ENCODE results near the genes ZMIZ2, ADCY1 and TNS3.

GRCh38 chr7:44748004-44749013 lies at the start of gene ZMIZ2:
ZMIZ2 (plus strand) TSS chr7:44748847.
- PRO-cap, result bidirectional peak, plus-strand start at chr7:44748571, minus-strand start at chr7:44748331; bidirectional peak, plus-strand start at chr7:44748847, minus-strand start at chr7:44748773
- RAMPAGE, long total RNA, result start-site peak on the plus strand at chr7:44748553-44748577, 42 and 15 reads in 2 replicates

- PRO-cap, result no peak
- RAMPAGE, long total RNA, result no peak
Observed at GRCh38 chr7:44799310-44800028, 3.0 kb downstream of the PPIA start.

- PRO-cap, result no peak
- RAMPAGE, long total RNA, result no peak
Observed at GRCh38 chr7:44824127-44824779, 23.6 kb downstream of the H2AZ2 start.

DNA sequence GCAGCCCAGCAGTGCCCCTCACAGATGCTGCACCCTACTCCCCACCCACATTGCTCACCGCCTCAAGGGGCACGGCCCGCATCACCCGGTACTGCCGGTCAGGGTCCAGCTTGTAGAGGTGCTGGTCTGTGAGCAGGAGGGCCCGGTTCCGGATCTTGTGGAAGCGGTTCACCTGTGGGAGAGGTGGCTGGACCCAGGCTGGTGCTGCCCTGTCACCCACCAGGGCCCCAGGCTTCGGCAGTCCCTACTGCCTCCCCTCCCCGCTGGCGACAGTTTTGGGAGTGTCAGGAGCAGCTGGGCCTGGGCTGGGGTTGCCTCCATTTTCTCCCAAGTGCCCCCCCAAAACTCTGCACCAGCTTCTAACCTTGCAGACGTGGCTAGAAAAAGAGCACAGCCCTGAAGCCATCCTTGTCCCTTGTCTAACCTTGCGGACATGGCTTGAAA lies 14.8 kb downstream of the MYO1G start:
- PRO-cap, result no peak
- RAMPAGE, long total RNA, result no peak

- PRO-cap, result no peak
- RAMPAGE, long total RNA, result no peak
Observed at GRCh38 chr7:44967321-44967871, 11.4 kb downstream of the MYO1G start.

GRCh38 chr7:44969456-44970457 lies 9.1 kb downstream of the MYO1G start:
- PRO-cap, result no peak
- RAMPAGE, long total RNA, result no peak

DNA sequence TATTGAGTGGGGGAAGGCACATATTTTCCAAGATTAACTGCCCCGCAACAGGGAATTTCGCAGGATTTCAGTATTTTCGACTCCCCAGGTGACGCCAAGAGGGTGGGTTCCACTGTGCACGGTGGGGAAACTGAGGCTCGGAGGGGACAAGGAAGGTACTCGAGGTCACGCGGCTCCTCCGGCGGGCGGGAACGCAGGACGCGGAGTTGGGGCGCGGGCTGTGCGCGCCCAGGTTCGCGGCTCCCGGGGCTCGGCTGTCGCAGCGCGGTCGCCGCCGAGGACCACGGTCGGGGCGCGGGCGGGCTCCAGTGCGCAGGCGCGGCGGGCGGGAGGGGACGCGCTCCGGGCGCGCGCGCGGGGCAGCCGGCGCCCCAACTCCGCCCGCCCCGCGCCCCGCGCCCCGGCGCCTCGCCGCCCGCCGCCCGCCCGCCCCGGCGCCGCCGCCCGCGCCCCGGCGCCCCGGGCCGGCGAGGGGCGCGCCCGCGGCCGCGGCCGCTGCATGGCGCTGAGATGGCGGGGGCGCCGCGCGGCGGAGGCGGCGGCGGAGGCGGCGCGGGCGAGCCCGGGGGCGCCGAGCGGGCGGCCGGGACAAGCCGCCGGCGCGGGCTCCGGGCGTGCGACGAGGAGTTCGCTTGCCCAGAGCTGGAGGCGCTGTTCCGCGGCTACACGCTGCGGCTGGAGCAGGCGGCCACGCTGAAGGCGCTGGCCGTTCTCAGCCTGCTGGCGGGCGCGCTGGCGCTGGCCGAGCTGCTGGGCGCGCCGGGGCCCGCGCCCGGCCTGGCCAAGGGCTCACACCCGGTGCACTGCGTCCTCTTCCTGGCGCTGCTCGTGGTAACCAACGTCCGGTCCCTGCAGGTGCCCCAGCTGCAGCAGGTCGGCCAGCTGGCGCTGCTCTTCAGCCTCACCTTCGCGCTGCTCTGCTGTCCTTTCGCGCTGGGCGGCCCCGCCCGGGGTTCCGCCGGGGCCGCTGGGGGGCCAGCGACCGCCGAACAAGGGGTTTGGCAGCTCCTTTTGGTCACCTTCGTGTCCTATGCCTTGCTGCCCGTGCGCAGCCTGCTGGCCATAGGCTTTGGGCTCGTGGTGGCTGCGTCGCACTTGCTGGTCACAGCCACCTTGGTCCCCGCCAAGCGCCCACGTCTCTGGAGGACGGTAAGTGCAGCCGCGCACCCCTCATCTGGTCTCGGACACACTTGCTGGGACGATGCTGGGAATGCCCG lies at the start of gene ADCY1:
ADCY1 (plus strand) TSS at position 335 of the 1,217 bp plus-strand sequence.
- PRO-cap, result no peak
- RAMPAGE, long total RNA, result no peak

DNA sequence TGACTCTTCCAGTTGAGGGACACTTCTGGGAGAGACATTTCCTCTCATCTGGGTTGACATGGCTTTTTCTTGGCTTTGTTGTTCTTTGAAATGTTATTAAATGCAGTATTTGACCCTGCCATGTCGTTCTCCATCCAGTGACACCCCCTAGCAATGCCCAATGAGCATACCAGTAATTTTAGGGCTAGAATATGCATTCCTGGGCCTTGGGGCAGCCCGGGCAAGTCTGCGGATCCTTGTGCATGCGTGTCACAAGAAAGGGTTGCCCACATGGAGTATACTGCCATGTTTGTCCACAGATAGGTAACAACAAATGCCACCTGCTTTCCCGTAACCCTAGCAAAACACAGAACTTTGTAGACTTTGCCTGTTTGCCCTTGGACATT lies 116.9 kb downstream of the ADCY1 start:
- PRO-cap, result no peak
- RAMPAGE, long total RNA, result no peak

DNA sequence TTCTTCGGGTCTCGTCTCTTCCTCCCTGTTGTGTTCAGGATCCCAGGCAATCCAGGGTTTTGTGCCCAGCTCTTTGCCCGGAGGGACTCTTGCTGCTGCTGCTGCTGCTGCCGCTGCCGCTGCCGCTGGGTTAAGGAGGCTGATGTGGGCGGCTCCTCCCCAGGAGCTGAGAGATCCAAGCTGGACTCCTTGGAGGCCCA lies 6.9 kb downstream of the CCDC201 start:
- PRO-cap, result no peak
- RAMPAGE, long total RNA, result no peak

DNA sequence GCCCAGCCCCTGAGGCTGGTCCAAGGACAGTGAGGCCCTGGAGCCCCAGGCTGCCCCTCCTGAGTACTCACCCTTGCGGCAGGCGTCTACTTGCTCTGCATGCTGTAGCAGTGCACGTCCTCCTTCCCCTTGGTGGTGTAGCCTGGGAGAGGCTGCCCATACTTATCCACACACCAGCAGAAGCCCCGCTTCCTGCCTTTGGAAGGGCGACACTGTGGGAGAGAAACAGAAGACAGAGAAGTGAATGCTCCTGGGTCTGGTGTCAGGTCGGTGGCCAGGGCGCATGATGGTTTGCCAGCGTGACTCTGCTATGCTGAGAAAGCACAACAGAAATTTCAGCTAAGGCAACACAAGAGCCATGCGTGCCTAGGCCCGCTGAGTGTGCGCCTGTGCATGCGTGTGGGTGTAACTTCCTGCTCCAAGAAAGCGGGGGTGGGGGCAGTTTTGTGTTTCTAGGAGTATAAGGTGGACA lies 6.3 kb downstream of the IGFBP3 start:
- PRO-cap, result no peak
- RAMPAGE, long total RNA, result no peak

DNA sequence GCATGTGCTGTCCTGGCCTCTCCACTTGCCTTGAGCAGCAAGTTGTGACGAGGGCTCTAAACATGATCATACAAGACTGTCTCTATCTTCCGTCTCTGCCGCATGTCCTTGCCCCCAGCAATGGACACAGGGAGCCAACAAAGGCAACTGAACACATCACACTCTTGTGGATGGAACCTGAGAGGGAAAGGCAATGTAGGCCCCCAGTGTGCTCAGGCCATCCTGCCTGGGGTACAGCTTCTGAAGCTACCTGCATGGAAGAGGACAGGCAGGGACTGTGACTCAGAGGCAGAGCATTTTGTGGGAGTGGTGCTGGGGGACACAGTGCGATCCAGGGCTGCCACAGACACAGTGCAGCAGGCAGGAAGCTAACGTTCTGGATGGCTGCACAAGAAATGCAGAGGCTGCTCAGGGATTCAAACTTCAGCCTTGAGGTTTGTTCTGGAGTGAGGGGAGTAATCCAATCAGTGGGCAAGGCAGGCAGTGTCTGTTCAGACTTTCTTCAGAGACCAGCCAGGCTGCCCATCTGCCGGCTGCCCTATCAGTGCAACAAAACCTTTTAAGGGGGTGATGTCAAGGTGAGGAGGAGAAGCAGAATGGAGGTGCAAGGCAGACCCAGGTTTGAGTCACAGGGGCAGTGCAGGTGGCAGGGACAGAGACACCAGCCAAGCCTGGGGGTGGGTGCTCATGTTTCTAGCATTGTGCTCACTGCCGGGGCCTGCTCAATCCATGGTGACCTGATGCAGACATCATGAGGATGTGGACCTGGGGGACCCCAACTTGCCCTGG lies 648.1 kb upstream of the IGFBP3 start:
- PRO-cap, result no peak
- RAMPAGE, long total RNA, result no peak

DNA sequence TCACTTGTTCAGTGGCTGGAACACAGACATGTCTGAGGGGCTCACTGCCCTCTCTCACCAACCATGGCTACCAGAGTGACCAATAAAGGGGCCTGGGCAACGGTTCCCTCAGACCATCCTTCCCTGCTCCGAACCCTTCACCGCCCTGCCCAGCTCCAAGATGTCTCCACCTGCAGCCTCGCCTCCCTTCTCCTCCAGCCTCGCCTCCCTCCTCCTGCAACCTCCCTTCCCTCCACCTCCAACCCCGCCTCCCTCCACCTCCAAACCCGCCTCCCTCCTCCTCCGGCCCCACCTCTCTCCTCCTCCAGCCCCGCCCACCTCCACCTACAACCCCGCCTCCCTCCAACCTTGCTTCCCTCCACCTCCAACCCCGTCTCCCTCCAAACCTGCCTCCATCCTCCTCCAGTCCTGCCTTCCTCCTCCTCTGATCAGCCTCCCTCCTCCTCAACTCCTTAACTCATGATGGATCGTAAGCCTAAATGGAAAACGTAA lies 353.3 kb downstream of the TNS3 start:
- PRO-cap, result no peak
- RAMPAGE, long total RNA, result no peak

DNA sequence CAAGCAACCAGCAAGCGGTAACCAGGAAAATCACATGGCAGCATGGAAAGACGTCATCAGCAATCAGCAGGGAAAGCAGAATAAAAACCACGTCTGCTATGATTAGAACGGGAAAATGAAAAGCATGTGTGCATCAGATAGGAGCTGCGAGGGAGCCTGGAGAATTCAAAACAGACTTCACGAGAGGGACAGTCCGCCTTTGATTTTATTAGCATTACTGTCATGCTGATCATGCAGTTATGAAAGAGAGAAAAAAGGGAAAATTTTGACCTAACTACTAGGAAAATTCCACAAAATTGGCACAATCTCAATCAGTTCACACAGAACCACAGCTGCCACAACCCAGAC lies 296.1 kb downstream of the TNS3 start:
- PRO-cap, result no peak
- RAMPAGE, long total RNA, result no peak

DNA sequence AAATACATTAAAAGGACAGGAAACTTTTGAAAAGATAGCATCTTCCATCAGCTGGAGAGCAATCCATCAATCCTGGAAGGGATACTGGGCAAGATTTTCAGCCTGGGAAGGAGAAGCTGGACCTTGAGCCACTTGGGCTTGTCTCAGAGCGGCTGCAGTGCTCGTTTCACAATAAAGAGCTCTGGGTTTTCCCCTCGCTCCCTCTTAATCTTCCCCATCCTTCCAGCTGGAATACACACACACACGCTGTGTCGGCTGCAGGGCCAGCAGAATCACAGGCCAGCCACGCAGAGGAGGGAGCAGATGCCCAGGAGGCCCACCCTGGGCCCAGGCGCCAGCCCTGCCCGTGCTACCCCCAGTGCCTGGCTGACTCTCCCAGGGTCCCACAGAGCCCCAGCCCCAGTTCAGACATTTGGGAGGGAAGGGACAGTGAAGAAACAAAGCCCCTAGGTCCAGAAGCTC lies 255.1 kb downstream of the TNS3 start:
- PRO-cap, result no peak
- RAMPAGE, long total RNA, result no peak

- PRO-cap, result no peak
- RAMPAGE, long total RNA, result no peak
Observed at GRCh38 chr7:47336657-47337644, 245.0 kb downstream of the TNS3 start.

- PRO-cap, result no peak
- RAMPAGE, long total RNA, result no peak
Observed at GRCh38 chr7:47454116-47454759, 127.7 kb downstream of the TNS3 start.

GRCh38 chr7:47470220-47471455 lies 111.3 kb downstream of the TNS3 start:
- PRO-cap, result no peak
- RAMPAGE, long total RNA, result no peak

- PRO-cap, result no peak
- RAMPAGE, long total RNA, result no peak
Observed at GRCh38 chr7:47570427-47571137, 11.3 kb downstream of the TNS3 start.

GRCh38 chr7:47581425-47582442 lies at the start of gene TNS3:
TNS3 (minus strand) TSS chr7:47582111.
- PRO-cap, result bidirectional peak, plus-strand start at chr7:47581509, minus-strand start at chr7:47581564; bidirectional peak, plus-strand start at chr7:47582242, minus-strand start at chr7:47582111
- RAMPAGE, long total RNA, result start-site peak on the minus strand at chr7:47582132-47582159, 37 and 20 reads in 2 replicates

- PRO-cap, result no peak
- RAMPAGE, long total RNA, result no peak
Observed at GRCh38 chr7:47604451-47605391, 22.8 kb upstream of the TNS3 start.